Umbilical cord (tissue), 2 donors: ENCODE results near the genes NOTCH1 and PTGDS.

DNA sequence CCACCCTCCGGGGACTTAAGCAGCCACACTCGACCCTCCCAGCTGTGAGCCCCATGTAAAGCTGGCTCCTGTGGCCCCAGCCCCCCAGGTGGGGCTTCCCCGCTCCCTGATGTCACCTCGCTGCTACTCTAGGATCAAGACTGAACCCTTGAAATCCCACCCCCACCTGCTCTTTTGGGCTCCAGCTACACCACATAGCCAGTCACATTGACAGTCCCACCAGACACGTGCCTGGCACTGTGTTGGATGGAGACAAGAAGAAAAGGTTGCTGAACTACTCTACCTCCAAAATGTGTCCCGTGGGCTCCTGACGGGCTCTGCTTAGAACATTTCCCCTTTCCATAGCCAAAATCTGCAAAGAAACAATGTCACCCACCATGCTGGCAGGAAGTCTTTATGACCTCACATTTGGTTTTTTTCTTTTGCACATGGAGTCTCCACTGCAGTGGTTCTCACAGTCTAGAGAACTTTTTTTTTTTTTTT, 1.7 kb downstream of the ENTR1 start:
- RAMPAGE, long total RNA = no peak

- RAMPAGE, long total RNA = no peak
These were observed 7.3 kb downstream of the NOTCH1 start for GRCh38 chr9:136538347-136539225.

- RAMPAGE, long total RNA = no peak
These were observed at the start of gene NOTCH1 for GRCh38 chr9:136545589-136546606. Gene NOTCH1 (minus strand): TSS chr9:136546048.

GRCh38 chr9:136546635-136547842, 1.2 kb upstream of the NOTCH1 start:
- RAMPAGE, long total RNA = no peak

GRCh38 chr9:136571834-136572932, 26.3 kb upstream of the NOTCH1 start:
- RAMPAGE, long total RNA = no peak

- RAMPAGE, long total RNA = no peak
These were observed 38.7 kb upstream of the NOTCH1 start for GRCh38 chr9:136584445-136584982.

GRCh38 chr9:136666310-136666911, 3.7 kb downstream of the EGFL7 start:
- RAMPAGE, long total RNA = no peak

- RAMPAGE, long total RNA = no peak
These were observed 7.3 kb downstream of the EGFL7 start for GRCh38 chr9:136670007-136670507.

- RAMPAGE, long total RNA = no peak
These were observed 10.5 kb downstream of the EGFL7 start for GRCh38 chr9:136672790-136674019.

DNA sequence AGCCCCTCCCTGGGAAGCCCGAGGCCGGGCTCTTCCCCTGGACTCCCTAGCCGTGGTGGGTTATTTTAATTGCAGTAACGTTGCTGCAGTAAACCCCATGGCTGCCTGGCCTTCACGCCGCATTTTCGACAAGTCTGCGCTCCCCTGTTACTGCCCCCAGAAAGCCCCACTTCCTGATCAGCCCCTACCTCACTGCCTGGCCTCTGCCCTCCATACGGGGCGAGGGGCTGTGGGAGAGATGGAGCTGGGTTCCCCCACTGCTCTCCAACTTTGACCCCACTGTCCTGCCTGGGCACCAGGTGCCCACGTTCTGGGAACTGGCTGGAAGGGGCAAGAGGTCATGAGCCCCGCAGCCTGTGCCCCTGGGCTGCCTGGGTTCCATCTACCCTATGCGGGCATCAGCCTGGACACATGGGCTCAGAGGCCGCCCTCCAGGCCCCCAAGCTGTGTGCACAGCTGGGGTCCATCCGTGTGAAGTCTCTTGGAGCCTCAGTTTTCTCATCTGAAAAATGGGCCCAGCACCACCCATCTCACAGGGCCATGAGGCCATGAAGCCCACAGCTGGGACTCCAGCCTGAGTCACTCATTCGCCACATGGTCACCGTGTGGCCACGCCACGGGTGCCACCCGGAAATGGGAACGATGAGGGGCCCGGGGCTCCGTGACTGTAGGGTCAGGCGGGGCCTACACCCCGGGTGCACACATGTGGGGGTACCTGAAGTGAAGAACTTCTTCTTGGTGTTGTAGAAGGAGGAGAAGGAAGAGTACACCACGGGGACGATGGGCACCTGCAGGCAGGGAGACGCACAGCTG, 11.5 kb downstream of the EGFL7 start:
- RAMPAGE, long total RNA = no peak

- RAMPAGE, long total RNA = no peak
These were observed 10.8 kb downstream of the AGPAT2 start for GRCh38 chr9:136676407-136676848.

- RAMPAGE, long total RNA = no peak
These were observed 908 bp downstream of the LCN10 start for GRCh38 chr9:136741727-136742337.

GRCh38 chr9:136745710-136746717, 2.3 kb downstream of the LCN6 start:
- RAMPAGE, long total RNA = no peak

GRCh38 chr9:136760640-136761408, 2.8 kb upstream of the LCN8 start:
- RAMPAGE, long total RNA = no peak

- RAMPAGE, long total RNA = no peak
These were observed 13.7 kb downstream of the RABL6 start for GRCh38 chr9:136821050-136822315.

- RAMPAGE, long total RNA = no peak
These were observed 1.6 kb upstream of the PHPT1 start for GRCh38 chr9:136847213-136848336.

DNA sequence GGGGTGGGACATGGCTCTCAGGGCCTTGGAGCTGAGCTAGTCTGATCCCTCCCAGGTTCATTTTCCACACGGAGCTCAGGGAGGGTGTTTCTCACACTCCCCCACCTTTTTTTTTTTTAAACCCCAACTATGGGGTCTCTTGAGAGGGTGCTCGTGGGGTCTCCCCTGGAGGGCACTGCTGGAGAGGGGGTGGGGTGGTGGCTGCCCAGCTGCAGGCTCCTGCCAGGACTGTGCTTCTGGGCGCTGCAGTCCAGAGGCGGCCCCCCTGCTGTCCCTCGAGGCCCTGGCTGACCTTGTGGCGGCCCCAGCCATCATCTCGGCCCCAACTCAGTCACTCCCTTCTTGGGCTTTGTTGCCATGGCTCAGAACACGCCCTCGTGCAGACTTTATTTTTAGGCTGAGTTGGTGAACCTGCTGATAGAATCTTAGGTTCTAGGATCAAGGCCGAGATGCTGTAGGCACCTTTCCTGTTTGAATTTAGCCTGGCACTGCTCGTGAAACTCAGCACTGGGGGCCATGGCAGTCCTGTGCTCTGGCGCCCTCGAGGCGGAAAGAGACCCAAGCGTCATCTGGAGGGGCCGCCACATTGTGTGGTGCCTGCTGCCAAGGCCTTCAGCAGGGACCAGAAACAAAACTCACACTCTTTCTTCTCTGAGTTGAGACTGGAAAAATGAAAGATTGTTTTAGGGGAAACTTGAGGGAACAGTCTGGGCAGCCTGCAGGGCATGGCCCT, 22.8 kb downstream of the FBXW5 start:
- RAMPAGE, long total RNA = no peak

GRCh38 chr9:136940951-136941772, 3.4 kb downstream of the FBXW5 start:
- RAMPAGE, long total RNA = no peak

DNA sequence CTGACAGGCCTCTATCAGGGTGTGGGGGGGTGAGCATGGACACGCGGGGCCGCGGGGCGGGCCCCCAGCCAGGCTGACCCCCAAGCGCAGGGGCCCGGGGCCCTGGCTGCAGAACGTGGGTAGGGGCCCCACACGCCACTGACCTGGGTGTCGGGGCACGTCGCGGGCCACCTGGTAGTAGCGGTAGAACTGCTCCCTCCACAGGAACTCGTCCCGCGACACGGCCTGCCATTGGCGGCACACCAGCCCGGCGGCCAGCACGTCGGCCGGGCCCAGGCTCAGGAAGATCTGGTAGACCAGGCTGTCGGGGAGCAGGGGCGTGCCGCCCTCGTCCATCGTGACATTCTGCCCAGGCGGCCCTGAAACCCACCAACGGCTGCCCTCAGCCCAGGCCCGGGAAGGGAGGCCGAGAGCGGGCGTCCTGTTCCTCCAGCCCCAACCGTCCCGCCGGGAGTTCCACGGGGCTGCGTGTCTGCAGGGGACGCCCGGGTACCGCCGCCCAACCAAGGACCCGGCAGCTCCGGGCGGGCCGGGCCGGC, 721 bp downstream of the FBXW5 start:
- RAMPAGE, long total RNA = no peak

- RAMPAGE, long total RNA = start-site peak on the plus strand at chr9:136977529-136977573, 53 and 20 reads in 2 replicates
These were observed at the start of gene PTGDS for GRCh38 chr9:136977116-136977915. Gene PTGDS (plus strand): TSS chr9:136977504.